ENCODE measurements around a stretch of chr1.

GRCh38 chr1:203512740-203513973 is 19.2 kb downstream of the OPTC start:
- RRBS, result no CpG with 5 or more reads among the region's 20 CpGs

GRCh38 chr1:203583905-203584587 is 42.6 kb upstream of the ATP2B4 start:
- RRBS, result no CpG with 5 or more reads among the region's 1 CpG

DNA sequence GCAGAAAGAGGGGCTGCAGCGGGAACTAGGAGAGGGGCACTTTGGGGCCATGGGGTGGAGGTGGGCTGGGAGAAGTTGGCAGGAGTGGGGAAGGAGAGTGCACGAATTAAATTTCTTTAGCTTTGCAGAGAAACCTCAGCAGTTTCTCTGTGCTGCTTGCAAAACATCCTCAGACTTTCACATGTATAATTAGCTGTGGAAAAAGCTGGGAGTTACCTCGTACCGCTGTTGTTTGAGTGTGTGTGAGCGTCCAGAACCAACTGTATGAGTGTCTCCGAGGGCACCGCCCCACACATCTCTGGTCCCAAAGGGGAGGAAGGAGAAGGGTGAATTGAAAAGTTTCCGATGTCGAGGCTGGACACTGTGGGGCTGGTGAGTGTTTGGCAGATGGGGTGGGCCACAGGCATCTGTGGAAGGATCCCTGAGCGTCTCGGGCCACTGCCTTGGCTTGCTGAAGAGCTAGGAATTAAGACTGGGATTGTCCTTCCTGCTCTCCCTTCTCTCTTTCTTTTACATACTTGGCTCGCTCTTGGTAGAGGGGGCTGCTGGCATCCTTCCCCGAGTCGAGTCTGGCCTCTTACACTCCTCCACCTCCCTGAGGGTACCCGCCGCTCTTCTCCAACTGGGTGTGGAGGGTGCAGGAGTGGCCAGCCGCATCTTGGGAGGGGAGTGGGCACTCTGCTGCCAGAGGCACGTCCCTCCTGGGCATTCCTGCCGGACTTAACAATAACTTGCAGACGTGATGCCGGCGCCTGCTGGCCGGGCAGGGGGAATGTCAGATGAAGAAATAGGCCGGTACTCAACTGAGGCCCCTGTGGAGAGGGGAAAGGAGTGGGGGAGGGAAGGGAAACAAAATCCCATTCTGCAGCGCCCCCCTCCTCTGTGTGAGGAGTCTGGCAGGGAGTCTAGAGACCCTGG is 1.3 kb downstream of the ATP2B4 start:
- RRBS, result no CpG with 5 or more reads among the region's 25 CpGs

- RRBS, result no CpG with 5 or more reads among the region's 2 CpGs
Observed at GRCh38 chr1:203658126-203658483, 31.5 kb downstream of the ATP2B4 start.

DNA sequence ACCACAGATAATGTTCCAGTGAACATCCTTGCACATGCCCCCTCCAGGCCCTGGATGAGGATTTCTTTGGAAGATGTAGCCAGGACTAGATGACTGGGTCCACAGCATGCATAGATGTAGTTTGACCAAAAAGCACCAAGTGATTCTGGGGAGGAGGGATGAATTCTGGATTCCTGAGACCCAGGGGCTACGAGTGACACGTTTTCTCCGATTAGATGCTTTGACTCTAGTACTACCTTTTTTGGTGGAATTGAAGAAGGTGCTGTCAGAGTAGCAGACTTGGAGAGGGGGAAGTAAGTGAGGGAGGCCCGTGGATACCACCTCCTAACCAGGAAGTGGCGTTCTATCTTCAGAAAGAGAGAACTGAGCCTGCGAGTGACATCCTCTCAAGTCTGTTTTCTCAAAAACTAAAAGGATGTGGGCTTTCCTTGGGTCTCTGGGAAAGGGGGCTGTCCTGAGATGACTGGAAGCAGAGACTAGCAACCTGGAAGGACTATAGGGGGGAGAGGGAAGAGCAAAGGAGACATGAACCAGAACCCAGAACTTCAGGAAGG is 48.9 kb downstream of the ATP2B4 start:
- RRBS, result no CpG with 5 or more reads among the region's 6 CpGs

- RRBS, result no CpG with 5 or more reads among the region's 5 CpGs
Observed at GRCh38 chr1:204114043-204114735, 37.7 kb downstream of the ETNK2 start.

DNA sequence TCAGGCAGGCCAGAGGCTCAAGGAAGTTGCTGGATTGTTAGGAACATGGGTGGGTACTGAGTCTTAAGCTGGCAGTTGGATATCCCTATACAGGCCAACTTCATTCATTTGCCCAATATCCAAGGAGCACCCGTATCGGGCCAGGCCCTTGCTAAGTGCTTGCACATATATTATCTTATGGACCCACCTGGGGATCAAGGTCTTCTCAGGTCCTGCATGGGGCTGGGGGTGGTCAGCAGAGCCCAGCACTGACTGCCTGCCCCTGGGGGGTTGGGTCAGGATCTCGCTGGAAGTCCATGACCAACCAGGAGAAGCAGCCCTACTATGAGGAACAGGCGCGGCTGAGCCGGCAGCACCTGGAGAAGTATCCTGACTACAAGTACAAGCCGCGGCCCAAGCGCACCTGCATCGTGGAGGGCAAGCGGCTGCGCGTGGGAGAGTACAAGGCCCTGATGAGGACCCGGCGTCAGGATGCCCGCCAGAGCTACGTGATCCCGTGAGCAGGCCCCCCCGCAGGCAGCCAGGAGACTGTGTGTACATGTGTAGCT is 27.4 kb downstream of the ETNK2 start:
- RRBS, result 100% methylated on average over 4 of the region's 19 CpGs

- RRBS, result 96% methylated on average over 7 of the region's 17 CpGs
Observed at GRCh38 chr1:204125625-204126222, 26.1 kb downstream of the ETNK2 start.

DNA sequence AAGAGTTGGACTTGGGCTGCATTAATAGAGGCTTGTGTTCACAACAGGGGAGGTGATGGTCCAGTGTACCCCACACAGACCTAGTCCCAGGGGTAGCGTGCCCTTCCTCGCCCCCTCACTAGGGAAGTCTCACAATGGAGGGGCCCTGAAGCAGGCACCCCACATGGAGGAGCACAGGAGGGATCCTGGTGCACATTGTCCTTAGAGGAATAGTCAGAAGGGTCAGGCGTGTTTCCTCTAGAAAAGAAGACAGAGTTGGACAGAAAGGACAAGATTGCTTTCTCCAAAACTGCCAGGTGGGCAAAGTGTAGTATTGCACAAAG is 23.4 kb downstream of the ETNK2 start:
- RRBS, result no CpG with 5 or more reads among the region's 3 CpGs

GRCh38 chr1:204150685-204151219 is 1.1 kb downstream of the ETNK2 start:
- RRBS, result no CpG with 5 or more reads among the region's 10 CpGs

DNA sequence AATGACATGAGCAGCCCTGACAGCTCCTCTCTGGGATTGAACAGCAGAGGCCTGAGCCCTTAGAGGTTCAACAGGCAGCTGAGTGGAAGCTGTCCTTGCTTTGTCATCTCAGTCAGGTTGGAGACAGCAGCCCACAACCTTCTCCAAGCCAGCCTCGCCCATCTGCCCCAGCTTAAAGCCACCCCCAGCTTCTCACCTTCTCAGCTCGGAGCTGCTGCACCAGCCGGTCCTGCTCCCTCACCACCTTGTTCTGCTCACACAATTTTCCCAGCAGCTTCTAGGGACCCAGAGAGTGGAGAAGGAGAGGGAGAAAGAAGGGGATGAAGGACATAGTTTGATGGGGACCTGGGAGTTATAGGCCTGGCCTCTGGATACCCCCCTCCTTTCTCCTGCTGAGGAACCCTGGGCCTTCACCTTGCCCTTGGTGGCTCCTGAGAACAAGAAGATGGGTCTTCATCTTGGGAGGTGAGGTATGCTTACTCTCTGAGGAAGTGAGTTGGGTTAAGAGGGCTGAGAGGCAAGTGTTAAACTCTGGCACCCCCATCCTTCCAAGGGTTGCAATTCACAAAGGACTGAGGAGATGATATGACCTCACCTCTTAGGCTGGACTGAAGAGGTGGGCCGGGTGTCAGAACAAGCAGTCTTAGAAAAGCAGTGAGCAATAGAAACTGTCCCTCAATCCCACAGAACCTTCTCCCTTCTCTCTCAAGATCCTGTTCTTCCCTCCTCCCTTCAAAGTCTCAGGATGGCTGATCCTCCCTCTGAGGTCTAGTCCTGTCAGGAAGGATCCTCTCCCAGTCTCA is 35.4 kb upstream of the GOLT1A start:
- RRBS, result no CpG with 5 or more reads among the region's 4 CpGs

DNA sequence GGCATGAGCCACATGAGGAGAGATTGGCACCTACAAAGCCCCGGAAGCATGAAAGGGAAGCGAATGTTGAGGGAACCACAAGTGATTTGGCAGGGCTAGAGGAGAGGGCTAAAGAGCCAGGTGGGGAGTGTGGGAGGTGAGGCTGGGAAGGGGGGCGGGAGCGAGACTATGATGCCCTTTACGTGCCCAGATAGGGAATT is 5.2 kb upstream of the PLEKHA6 start:
- RRBS, result no CpG with 5 or more reads among the region's 5 CpGs

DNA sequence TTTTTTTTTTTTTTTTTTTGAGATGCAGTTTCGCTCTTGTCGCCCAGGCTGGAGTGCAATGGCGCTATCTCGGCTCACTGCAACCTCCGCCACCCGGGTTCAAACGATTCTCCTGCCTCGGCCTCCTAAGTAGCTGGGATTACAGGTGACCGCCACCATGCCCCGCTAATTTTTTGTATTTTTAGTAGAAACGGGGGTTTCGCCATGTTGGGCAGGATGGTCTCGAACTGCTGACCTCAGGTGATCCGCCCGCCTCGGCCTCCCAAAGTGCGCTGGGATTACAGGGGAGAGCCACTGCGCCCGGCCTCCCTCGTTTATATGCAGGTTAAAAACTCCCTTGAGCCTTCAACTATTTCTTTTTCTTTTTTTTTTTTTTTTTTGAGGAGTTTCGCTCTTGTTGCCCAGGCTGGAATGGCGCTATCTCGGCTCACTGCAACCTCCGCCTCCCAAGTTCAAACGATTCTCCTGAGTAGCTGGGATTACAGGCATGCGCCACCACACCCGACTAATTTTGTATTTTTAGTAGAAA is 816 bp upstream of the MDM4 start:
- RRBS, result no CpG with 5 or more reads among the region's 27 CpGs

DNA sequence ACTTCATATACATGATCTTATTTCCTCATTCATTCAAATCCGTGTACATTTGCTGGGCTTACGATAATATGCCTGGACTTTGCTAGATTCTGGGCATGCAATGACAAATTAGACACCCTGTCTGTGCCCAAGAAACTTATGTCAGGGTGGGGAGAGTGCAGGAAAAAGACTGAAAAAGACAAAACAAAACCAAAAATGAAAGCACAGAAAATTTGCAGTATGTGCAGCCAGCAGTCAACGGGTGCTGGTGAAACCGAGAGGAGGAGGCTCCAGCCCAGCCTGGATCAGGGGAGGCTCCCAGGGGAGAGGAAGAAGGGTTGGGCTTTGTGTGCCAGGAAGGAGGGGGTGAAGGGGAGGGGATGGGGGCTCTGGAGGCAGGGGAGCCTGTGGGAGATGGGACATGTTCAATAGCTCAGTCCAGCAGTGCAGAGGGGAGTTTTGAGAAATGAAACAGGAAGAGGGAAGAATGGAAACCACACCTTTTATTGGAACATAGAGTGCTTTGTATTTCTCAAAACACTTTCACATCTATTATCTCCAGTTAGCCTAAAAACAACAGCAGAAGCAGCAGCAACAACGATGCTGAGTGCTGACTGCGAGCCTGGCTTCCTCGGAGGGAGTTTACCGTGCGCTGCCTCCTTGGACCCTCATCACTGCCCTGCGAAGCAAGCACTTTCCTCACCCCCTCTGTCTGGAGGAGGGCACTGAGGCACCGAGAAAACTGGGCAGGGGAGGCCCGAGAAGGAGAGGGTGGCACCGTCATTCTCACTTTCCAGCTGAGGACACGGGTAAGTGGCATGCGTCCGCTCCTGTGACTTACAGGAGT is 62.7 kb downstream of the MDM4 start:
- RRBS, result no CpG with 5 or more reads among the region's 16 CpGs

- RRBS, result no CpG with 5 or more reads among the region's 9 CpGs
Observed at GRCh38 chr1:204813963-204814747, 14.3 kb upstream of the NFASC start.

GRCh38 chr1:204885220-204886306 is 57.1 kb downstream of the NFASC start:
- RRBS, result no CpG with 5 or more reads among the region's 13 CpGs

DNA sequence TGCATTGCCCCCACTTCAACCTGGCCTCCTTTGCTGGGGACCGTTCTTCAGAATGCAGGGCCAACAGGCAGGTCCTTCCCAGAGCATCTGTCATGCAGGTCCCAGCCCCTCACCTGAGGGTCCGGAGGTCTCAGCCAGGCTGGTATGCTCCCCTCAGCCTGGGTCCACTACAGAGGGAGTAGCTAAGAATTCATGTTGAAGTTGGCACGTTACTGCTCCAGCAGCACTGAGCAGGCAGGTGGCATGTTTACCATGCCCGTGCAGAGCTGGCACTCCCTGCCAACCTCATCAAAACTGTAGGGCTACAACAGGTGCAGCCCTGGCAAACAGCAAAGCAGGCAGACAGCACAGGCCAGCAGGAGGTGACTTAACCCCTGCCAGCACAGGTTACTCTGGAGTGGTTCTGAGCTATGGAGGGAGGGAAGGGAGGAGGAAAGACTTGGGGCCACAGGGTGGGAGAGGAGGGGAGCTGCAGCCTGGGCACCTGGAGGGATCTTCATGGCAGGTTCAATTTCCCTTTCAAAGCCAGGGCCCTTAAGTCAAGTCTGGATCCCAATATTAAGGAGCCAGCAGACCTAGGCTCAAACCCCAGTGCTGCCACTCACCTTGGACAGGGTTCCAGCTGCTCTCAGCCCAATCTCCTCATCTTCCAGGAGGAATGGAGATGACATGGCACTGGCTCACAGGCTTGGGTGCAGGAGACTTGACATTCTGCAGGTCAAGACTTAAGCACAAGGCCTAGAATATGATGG is 46.3 kb downstream of the NUAK2 start:
- RRBS, result no CpG with 5 or more reads among the region's 4 CpGs

GRCh38 chr1:205376180-205376694 is 19.5 kb upstream of the KLHDC8A start:
- RRBS, result no CpG with 5 or more reads among the region's 5 CpGs

GRCh38 chr1:205441658-205442345 is 14.0 kb downstream of the BLACAT1 start:
- RRBS, result no CpG with 5 or more reads among the region's 10 CpGs

DNA sequence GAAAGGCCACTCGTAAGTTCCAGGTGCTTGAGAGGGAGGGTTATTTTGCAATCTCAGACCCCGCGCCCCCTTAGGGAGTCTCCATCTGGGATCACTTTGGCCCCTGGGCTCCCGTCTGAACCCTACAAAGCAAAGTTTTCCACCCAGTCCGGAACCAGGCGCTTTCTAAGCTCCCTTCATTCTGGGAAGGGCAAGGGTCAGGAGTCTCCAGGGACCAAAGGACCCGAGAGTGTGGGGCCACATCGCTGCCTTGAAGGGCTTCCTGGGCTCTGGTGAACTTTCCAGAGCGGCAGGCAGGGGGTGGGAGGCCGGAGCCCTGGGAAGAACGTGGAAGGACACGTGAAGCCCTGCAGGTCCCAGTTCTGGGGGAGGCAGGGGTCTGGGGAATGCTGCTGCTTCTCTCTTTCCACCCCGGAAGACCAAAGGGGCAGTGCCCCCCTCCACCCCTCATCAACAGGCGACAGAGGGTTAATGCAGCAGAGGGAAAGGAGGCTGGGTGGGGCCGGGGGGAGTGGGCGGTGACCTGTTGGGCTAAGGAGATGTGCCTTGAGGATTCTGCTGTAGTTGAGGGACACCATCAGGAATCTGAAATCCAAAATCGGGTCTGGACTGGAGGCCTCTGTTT is 673 bp downstream of the CDK18 start:
- RRBS, result 15% methylated on average over 5 of the region's 17 CpGs